ENCODE measurements around a stretch of chr11.

GRCh38 chr11:119694167-119694854, 34.7 kb downstream of the NECTIN1 start:
- RRBS, result no CpG with 5 or more reads among the region's 6 CpGs

- RRBS, result no CpG with 5 or more reads among the region's 4 CpGs
These were observed 15.8 kb downstream of the NECTIN1 start for GRCh38 chr11:119713089-119713774.

DNA sequence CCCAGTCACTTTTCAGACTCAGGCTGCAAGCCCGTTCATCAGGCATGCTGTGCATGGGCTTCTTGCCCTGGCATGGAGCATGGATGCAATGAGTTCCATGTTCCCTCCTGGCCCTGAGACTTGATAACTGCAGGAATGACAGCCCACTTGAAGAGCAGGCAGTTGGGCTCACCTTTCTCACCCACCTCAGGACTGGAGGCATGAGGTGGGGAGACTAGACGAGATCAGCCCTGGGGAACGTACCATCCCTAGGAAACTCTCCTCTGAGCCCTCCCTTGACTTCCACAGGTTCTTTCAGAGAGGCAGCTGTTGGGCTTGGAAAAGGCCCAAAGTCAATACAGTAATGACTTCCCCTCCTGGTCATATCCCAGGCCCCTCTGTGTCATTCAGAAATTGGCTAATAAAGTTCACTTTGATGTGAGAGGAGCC, 5.7 kb upstream of the NECTIN1 start:
- RRBS, result no CpG with 5 or more reads among the region's 3 CpGs

GRCh38 chr11:119752865-119753413, 23.9 kb upstream of the NECTIN1 start:
- RRBS, result no CpG with 5 or more reads among the region's 3 CpGs

- RRBS, result no CpG with 5 or more reads among the region's 4 CpGs
These were observed 113.9 kb downstream of the TRIM29 start for GRCh38 chr11:120024084-120024359.

DNA sequence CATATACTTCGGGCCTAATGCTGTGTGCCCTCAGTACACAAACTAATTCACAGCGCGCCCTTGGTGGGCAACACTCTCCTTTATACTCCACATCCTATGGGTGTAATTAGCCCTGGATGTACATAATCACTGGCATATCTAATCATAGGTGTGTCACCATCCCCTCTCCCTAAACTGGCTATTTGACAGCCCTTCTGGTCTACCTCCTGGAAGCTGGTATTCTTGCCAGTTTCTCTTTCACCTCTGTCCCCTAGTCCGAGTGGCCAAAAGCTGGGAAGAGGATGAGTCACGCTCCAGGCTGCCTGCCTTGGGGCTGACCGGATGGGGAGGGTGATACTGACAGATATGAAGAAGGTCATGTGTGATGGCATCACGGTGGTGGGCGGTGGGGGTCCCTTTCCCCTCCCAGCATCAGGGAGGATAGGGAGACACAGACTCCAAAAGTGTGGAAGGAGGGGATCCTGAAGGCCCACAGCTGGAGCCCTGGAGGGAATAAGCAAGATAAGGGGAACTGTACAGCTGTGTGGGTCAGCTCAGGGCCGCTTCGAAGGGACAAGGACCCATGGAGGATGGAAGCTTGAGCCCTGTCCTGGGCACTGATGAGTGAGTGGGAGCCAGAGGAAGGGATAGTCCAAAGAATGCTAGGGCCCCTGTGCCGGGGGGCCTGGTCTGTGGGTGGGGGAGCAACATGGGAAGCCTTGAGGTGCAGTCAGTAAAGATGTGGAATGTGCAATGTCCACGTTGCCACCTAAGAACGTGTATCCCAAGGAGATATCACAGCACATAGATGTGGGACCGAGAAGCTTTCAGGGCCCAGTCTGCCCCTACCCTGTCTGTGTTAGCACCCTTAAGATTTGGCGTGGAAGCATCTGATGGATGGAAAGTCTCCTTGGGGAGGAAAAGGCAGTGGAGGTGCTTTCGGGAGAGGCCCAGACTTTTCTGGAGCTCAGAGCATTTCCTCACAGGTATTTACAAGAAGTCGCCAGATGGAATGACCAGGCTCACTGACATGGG, 5.0 kb downstream of the OAF start:
- RRBS, result no CpG with 5 or more reads among the region's 17 CpGs

- RRBS, result no CpG with 5 or more reads among the region's 5 CpGs
These were observed 10.9 kb downstream of the OAF start for GRCh38 chr11:120221542-120222240.

DNA sequence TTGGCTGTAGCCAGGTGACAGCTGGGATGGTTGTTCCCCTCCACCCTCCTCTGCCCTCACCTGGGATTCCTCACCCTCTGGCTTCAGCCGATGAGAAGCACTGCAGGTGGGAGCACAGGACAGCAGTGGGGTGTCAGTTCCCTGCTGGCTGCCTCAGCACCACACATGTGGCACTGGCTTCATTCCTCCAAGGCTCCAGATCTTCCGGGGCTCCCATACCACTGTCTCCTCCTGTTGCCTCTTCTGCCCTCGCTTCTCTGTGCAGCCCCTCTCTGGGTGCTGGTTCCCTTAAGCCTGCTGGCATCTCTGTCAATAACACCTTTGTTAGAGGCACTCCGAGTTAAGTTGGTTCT, 6.3 kb upstream of the POU2F3 start:
- RRBS, result no CpG with 5 or more reads among the region's 4 CpGs

- RRBS, result no CpG with 5 or more reads among the region's 3 CpGs
These were observed 47.2 kb downstream of the ARHGEF12 start for GRCh38 chr11:120383456-120383861.

GRCh38 chr11:120427997-120428467, 83.5 kb upstream of the GRIK4 start:
- RRBS, result no CpG with 5 or more reads among the region's 6 CpGs

GRCh38 chr11:120441394-120442351, 69.9 kb upstream of the GRIK4 start:
- RRBS, result no CpG with 5 or more reads among the region's 11 CpGs

DNA sequence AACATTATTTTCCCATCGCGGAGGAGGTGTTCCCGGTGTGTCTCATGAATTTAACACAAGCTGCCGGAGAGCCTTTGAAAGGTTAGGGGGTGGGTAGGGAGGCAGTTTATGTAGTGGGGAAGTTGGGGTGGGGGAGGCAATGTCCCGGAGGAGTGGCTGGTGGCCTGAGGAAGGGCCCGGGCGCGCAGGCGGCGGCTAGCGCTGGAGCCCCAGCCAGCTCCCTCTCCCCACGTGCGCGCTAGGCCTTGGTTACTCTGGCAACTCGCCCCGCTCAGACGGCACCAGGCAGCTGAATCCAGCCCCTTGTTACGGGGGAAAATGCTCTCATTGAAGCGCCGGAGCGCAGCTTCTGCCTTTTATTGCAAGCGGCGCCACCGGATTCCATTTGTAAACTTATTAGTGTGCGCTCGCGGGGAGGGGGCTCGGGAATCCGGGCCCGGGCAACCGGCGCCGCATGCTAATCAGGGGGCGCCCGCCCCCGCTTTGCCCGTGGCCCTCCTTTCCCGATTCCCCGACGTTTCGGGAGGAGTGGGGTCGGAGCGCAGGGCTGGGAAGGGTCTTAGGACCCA, 52.5 kb downstream of the GRIK4 start:
- RRBS, result 33% methylated on average over 8 of the region's 43 CpGs

GRCh38 chr11:120715336-120715674, 203.8 kb downstream of the GRIK4 start:
- RRBS, result no CpG with 5 or more reads among the region's 8 CpGs

DNA sequence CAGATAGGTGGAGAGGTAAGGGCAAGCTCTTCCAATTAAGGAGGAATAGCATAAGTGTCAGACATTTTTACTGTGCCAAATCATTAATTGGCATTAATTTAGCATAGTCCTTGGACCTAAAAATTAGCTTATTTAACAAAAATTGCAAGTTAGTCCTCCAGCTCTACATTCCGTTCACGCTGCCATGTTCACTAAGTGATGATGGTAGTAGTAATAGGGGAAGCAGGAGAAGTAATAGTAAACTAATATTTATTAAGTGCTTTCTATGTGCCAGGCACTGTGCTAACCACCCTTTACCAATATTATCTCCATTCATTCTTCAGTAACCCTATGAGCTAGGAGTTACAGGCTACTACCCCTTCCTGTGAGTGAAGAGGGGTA, 11.0 kb downstream of the TBCEL start:
- RRBS, result no CpG with 5 or more reads among the region's 2 CpGs

- RRBS, result no CpG with 5 or more reads among the region's 9 CpGs
These were observed 45.3 kb downstream of the SC5D start for GRCh38 chr11:121337603-121338445.

GRCh38 chr11:121358968-121359171, 66.3 kb downstream of the SC5D start:
- RRBS, result no CpG with 5 or more reads among the region's 1 CpG

GRCh38 chr11:121416929-121417713, 35.0 kb upstream of the SORL1 start:
- RRBS, result 6% methylated on average over 3 of the region's 8 CpGs

GRCh38 chr11:121450387-121450993, 1.6 kb upstream of the SORL1 start:
- RRBS, result no CpG with 5 or more reads among the region's 2 CpGs

DNA sequence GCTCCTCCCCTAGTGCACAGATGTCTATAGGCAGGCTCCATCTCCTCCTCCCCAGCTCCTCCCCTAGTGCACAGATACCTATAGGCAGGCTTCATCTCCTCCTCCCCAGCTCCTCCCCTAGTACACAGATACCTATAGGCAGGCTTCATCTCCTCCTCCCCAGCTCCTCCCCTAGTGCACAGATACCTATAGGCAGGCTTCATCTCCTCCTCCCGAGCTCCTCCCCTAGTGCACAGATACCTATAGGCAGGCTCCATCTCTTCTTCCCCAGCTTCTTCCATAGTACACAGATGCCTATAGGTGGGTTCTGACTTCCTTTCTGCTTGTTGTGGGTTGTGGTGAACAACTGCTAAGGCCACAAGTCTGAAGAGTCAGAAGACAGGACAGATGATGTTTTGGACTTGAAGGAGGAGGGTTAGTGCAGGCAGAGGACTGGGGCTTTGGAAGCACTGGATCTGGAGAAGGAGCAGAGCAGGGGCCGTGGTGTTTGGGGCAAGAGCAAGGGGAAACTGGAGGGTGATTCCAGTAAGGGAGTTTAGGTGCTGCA, 29.7 kb downstream of the SORL1 start:
- RRBS, result no CpG with 5 or more reads among the region's 2 CpGs

- RRBS, result no CpG with 5 or more reads among the region's 4 CpGs
These were observed 91.3 kb downstream of the SORL1 start for GRCh38 chr11:121543215-121543917.